GM06990 (cell line): ENCODE measurements around the genes RINL, SYCN and IFNL1.

DNA sequence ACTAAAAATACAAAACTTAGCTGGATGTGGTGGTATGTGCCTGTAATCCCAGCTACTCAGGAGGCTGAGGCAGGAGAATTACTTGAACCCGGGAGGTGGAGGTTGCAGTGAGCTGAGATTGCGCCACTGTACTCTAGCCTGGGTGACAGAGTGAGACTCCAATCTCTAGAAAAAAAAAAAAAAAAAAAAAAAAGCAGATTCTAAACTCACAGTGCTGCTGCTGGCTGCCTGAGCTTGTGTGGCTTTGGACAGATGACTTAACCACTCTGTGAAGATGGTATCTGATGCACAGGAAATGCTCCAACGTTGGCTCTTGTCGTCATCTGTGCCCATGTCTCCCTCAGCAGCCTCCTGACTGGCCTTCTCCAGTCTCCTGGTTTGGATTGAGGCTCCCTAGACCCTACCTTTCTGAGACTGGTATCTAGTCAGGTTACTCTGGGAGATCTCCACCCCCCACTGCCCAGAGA lies 33.5 kb downstream of the ACTN4 start:
- RRBS: no CpG with 5 or more reads among the region's 4 CpGs

- RRBS: 100% methylated on average over 1 of the region's 14 CpGs
Measured at GRCh38 chr19:38682806-38683842, 35.7 kb downstream of the ACTN4 start.

DNA sequence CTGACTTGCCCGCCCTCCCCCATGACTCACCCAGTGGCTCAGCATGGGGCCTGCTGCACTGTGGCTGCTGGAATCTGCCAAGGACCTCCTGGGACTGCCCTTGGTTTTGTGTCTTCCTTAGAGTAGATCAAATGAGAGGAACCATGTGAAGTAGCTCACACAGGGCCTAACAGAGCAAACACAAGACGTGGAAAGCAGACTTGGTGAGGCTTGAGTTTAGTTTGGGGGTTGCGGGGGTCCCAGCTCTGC lies 36.3 kb downstream of the ACTN4 start:
- RRBS: no CpG with 5 or more reads among the region's 3 CpGs

GRCh38 chr19:38713704-38714827 lies 30.2 kb downstream of the CAPN12 start:
- RRBS: over 99% methylated on average over 4 of the region's 31 CpGs

DNA sequence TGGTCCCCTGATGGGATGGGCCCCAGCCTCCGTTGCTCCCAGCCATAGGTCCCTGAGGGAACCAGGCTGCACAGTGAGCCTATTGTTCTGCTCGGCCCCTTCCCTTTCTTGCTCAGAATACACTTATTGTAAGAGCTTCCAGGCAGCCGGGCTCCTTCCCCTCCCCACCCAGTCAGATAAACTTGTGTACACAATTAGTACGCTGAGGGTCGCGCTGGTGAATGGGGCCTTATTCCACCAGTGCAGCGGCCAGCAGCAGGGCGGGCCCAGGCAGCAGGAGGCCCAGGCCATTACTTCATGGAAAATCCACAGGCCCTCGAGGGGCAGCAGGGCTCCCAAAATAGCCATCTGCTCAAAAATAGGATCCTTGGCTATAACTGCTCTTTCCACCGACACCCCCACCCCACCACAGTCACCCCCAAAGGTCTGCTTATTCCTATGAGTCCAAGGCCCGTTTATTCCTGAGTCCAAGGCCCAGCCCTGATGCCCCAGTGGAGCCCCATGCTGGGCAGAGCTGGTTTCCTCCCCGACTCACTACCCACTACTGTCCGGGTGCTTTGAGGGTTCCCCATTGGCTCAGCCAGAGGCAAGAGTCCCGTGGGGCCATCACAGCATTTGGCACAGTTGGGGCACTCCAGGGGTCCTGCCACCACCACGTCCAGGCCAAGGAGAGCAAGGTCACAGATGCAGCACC lies 22.1 kb downstream of the CAPN12 start:
- RRBS: no CpG with 5 or more reads among the region's 15 CpGs

DNA sequence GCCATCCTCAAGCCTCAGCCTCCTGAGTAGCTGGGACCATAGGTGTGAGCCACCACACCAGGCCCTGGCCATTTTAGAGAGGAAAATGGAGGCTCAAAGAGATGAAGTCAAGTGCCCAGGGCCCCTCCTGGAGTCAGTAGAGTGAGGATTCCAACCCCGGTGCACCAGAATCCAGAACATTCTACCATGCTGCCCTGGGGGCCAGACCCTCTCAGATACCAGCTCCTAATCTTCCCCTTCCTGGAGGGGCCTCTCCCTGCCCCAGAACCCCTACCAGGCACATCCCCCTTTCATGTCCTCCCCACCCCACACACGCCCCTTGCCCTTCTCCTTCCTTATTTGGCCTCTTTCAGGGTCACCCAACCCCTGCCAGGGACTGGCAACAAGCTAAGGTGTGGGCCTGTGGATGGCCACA lies 11.1 kb downstream of the CAPN12 start:
- RRBS: no CpG with 5 or more reads among the region's 2 CpGs

DNA sequence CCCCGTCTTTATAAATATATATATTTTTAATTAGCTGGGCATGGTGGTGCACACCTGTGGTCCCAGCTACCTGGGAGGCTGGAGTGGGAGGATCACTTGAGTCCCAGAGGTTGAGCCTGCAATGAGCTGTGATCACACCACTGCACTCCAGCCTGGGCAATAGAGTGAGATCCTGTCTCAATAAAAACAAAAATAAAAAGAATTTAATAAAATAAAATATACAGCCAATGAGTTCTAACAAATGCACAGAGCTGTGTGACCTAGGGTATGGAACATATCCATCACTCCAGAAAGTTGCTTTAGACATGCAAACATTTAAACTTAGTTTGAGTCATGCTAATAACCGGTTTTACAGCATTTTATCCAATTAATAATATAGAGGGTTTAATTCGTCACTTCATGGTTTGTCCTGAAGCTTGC lies 10.4 kb downstream of the LGALS7B start:
- RRBS: no CpG with 5 or more reads among the region's 3 CpGs

DNA sequence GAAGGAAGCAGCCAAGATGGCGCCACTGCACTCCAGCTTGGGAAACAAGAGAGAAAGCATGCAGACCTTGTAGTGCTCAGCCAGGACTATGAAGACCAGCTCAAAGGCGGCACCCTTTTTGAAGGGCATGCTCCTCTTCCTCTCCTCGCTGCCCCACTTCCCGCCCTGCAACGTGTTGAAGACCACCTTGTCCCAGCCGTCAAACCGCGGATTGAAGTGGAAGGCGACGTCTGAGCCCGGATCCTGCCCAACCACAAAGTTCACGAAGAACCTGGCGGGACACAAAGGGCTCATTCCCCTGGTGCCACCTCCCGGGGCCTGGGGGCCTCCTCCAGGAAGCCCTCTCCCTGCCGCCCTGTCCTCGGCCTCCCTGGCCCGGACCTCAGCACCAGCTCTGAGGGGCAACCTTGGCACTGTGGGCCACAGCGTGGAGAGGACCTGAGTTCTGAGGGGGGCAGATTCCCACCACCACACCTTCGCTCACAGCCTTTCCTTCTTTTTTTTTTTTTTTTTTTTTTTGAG lies 4.0 kb downstream of the LGALS4 start:
- RRBS: 81% methylated on average over 6 of the region's 19 CpGs

- RRBS: no CpG with 5 or more reads among the region's 30 CpGs
Measured at GRCh38 chr19:38815252-38816117, 2.7 kb upstream of the LGALS4 start.

- RRBS: no CpG with 5 or more reads among the region's 39 CpGs
Measured at GRCh38 chr19:38839246-38840558, 8.1 kb upstream of the ECH1 start.

DNA sequence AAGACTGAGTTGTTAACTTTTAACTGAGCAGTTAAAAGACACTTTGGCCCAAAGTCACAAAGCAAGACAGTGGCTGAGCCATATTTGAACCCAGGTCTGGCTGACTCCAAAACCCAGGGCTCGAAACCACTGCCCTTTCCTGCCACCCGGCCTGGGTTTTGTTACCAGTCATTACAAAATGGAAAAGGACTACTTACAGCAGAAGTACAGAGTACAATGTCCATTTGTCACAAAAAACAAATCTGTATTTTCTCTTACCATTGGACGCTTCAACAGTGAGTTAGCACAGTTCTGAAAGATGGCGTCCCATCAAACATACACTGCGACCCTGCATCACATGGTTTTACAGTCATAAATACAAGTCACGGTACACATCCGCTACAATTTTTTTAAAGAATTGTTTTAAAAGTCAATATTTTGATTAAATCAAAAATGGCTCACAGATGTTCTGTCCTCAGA lies 8.4 kb downstream of the HNRNPL start:
- RRBS: no CpG with 5 or more reads among the region's 7 CpGs

DNA sequence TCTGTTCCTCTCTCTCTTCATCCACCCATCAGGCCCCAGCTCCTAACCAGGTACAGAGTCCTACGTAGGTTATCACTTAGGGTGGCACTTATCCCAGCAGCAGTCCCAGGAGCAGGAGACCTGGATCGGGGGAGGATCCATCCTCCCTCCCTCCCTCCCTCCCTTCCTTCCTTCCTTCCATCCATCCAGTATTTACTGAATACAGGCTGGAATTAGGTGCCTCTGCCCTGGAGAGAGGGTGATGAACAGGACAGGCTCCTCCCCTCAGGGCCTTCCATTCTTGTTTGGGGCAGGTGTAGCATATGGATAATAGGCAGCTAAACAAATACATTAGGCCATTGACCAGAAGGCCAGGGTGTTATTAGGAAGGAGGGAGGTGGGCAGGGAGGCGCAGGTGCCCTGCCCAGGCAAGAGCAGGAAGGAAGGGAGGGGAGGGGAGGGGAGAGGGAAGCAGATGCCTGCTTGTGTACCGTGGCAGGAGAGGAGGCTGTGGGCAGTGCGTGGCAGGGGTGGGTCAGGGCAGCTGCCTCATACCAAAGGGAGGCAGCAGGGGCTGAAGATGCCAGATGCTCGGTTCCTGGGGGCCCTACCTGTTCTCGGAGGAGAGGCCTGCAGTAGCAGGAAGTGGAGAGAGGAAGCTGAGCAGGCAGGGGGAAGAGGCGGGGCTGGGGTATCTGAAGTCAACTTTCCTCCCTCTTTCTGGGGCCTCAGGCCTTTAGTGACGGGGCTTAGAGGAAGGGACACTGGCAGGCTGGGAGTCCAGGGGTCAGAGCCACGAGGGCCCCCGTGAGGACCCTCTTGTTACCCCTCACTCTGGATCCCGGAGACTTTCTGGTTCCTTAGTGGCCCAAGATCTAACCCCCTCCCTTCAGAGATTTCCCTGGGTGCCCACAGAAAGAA lies at the start of gene RINL:
Gene RINL, minus strand, starts transcription at position 634 of the 900 bp plus-strand sequence.
- RRBS: 14% methylated on average over 1 of the region's 12 CpGs

GRCh38 chr19:38900114-38900821 lies 499 bp downstream of the NFKBIB start:
- RRBS: 5% methylated on average over 7 of the region's 19 CpGs

DNA sequence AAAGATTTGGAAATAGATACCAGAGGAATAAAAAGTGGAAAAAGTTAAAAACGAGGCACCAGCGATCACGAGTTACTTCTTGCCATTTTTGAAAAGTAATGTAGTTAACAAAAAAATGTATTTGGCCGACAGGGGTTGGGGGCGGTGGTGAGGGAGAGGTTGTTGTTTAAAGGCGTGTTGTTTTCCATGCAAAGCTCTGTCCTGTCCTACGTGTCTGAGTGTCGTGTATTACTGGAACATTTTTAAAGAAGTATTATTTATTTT lies 932 bp downstream of the FBXO17 start:
- RRBS: no CpG with 5 or more reads among the region's 8 CpGs

DNA sequence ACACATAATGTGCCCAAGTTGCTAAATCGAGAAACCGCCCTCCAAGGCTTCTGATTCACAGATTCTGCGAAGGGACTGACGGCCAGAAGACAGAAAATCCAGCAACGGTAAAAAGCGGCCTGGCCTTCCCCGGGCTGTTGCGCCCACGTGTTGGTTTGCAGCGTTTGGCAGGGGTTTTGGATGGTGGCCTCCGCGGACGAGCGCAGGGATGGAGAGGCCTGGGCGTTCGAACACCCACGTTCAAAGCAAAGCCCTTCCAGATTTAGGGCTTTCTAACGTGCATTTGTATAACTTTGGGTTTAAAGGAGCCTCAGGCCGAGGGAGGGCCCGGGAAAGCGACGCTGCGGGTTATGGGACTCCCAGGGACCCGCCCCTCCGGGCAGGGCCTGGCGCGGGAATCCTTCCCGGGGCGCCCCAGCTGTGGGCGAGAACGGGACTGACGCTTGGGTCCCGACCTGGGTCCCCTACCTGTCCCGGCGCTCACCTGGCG lies 395 bp downstream of the FBXO17 start:
- RRBS: 22% methylated on average over 15 of the region's 36 CpGs

DNA sequence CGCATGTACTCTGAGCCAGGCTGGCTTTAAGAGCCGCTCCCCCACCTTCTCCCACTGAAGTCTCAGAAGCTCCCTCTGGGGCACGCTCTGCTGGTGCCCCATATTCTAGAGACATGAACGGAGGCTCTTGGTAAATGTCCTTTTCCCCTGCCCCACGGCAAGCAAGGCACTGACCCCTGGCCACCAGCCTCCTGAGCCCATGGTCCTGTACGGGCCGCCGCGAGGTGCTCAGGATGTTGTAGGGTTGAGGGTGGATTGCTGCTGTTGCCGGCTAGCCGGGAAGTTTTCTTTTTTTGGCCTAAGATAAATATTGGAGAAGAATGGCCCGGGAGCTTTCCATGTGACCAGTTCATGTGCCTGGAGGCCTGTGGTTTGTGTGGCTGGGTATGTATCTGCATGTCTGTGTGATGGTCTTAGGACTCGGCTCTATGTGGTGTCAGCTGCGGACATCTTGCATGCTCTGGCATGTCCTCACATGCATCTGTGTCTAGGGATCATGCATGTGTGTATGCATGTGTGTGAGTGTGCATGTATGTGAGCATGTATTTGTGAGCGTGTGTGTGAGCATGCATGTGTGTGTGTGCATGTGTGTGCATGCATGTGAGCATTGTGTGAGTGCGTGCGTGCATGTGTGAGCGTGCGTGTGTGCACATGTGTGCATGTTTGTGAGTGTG lies 32.1 kb downstream of the PAK4 start:
- RRBS: 80% methylated on average over 1 of the region's 19 CpGs

- RRBS: 82% methylated on average over 5 of the region's 28 CpGs
Measured at GRCh38 chr19:39169476-39169926, 27.3 kb upstream of the NCCRP1 start.

GRCh38 chr19:39203770-39204477 lies at the start of gene SYCN:
Gene SYCN (minus strand): TSS chr19:39204263.
- RRBS: 32% methylated on average over 8 of the region's 55 CpGs

DNA sequence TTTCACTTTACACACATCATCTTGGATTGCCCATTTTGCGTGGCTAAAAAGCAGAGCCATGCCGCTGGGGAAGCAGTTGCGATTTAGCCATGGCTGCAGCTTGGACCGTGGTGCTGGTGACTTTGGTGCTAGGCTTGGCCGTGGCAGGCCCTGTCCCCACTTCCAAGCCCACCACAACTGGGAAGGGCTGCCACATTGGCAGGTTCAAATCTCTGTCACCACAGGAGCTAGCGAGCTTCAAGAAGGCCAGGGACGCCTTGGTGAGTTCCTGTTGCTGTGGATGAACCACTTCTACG lies at the start of gene IFNL1:
Gene IFNL1, plus strand, starts transcription at position 75 of the 296 bp plus-strand sequence.
- RRBS: no CpG with 5 or more reads among the region's 8 CpGs

- RRBS: no CpG with 5 or more reads among the region's 8 CpGs
Measured at GRCh38 chr19:39343505-39344063, 1.4 kb downstream of the SAMD4B start.